ENCODE measurements around the genes SRRT, MUC17 and COL26A1.

DNA sequence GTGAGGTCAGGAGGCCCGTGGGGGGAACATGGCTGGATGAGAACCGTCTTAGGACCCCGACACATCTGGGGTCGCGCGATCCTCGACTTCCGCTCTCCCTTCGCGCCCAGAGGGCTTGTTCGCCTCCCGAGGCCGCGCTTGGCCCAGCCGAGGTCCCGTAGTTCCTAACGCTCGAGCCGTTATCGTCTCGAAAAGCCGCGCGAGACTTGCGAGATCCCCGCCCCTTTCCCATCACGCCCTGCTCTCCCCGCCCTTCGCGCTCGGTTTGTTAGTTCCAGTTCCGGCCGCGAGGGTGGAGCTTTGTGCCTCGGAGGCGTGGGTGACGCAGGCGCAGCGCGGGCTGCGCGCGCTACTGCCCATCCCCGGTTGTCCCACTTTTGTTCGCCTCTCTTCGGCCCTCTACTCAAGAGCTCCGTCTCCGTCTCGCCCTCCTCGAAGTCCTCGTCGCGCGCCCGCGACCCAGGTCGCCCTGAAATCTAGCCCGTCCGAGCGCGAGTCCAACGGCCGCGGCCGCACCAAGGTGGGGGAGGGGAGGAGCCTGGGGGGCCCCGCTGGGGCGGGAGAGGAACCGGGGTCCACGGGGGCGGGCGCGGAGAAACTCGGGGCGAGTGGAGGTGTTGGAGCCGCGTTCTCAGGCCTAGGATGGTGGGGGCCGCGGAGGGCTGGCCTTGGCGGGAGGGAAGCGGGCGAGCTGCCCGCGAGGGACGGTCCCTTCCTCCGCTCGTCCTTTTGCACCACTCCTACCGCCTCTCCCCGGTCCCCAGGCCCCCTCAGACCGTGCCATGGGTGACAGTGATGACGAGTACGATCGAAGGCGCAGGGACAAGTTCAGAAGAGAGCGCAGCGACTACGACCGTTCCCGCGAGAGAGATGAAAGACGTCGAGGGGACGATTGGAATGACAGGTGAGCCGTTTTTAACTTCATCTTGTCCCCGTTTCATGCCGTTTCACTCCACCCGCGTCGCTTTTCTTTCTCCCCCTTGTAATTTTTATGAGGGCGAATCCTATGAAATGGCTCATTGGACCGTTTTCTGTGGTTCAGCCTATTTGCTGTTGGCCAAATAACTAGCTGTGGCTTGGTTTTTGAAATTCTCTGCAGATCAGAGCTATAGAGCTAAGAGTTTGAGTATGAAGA, at the start of gene SRRT:
Gene SRRT (plus strand): TSS at position 295 of the 1,135 bp plus-strand sequence.
- PRO-cap: bidirectional peak, plus-strand start at position 297 of the sequence, minus-strand start at position 146 of the sequence; bidirectional peak, plus-strand start at position 767 of the sequence, minus-strand start at position 806 of the sequence

GRCh38 chr7:100879697-100880348, 4.9 kb downstream of the SRRT start:
- PRO-cap: no peak

- PRO-cap: no peak
Observed at GRCh38 chr7:100913945-100914805, 18.5 kb upstream of the ACHE start.

GRCh38 chr7:100959608-100960450, 9.5 kb upstream of the MUC12 start:
- PRO-cap: no peak

DNA sequence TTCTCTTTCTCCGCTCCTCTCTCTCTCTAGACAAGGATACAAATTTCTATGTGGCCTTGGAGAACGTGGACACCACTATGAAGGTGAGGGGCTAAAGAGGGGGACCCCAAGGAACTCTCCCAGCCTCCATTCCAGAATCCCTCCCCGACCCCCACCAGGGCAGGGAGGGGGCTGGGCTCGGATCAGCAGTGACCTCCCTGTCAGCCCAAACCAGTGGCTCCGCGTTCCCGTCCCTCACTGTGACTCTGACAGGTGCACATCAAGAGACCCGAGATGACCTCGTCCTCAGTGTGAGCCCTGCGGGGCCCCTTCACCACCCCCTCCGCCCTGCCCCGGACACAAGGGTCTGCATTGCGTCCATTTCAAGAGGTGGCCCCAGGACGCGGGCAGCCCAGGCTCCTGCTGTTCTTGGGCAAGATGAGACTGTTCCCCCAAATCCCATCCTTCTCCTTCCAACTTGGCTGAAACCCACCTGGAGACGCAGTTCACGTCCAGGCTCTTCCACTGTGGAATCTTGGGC, 2.4 kb upstream of the MUC12 start:
- PRO-cap: no peak

- PRO-cap: no peak
Observed at GRCh38 chr7:101019664-101020282, at the start of gene MUC17. Gene MUC17 (plus strand): TSS chr7:101020081.

DNA sequence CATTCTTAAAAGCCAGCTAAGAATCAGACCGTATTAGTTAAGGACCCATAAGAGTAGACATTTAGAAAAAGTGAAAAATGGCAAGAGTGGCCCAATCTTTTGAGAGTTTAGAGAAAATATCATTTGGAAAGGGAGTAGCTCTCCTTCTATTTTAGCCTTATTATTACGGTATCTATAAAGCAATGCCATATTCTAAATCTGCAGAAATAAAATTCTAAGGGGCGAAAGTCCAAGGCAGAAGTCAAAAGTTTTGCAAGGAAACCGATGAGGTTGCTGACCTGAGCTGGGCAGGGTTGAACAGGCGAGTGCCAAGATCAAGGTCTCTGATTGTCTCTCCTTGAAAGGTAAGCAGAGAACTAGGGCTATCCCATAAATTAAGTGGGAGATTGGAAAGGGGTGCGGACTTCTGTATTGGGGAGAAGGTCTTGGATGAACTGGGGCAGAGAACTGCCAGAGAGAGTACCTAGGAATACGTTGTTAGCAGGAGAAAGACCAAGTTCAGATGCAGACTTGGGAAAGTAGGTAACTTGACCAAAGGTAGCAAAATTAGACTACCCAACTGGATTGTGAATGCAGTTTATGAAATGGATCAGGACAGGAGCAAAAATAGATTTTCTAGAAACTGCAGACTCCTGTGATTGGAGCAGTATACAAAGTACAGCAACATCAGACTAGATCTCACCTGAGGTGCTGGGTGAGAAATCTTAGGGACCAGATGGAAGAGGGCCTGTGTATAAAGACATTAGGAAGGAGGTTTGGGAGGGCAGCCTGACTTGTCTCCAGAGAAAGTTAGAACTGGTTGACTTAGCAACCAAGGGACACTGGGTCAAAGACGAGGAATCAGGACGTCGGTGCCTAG, 11.9 kb downstream of the TRIM56 start:
- PRO-cap: no peak

DNA sequence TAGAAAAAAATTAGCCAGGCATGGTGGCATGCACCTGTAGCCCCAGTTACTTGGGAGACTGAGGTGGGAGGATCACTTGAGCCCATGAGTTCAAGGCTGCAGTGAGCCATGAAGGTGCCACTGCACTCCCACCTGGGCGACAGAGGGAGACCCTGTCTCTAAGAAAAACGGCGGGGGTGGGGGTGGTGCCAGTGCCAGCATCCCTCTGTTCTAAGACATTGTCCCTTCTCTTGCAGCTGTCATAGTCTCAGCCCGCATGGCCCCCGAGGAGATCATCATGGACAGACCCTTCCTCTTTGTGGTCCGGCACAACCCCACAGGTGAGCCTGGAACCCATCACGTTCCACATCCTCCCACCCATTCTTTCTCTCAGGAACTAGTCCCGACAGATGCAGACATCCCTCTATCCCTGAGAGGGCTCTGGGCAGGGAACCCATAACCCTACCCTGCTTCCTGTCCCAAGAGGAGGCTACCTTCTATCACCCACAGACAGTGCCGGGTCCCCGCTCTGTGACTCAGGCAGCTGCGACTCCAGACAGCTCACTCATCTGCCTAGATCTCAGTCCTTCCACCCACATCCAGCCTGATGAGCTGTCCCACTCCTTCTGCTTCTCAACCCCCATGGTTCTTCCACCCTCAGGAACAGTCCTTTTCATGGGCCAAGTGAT, 10.0 kb downstream of the SERPINE1 start:
- PRO-cap: no peak

DNA sequence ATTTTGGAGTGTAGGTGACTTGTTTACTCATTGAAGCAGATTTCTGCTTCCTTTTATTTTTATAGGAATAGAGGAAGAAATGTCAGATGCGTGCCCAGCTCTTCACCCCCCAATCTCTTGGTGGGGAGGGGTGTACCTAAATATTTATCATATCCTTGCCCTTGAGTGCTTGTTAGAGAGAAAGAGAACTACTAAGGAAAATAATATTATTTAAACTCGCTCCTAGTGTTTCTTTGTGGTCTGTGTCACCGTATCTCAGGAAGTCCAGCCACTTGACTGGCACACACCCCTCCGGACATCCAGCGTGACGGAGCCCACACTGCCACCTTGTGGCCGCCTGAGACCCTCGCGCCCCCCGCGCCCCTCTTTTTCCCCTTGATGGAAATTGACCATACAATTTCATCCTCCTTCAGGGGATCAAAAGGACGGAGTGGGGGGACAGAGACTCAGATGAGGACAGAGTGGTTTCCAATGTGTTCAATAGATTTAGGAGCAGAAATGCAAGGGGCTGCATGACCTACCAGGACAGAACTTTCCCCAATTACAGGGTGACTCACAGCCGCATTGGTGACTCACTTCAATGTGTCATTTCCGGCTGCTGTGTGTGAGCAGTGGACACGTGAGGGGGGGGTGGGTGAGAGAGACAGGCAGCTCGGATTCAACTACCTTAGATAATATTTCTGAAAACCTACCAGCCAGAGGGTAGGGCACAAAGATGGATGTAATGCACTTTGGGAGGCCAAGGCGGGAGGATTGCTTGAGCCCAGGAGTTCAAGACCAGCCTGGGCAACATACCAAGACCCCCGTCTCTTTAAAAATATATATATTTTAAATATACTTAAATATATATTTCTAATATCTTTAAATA, 11.4 kb downstream of the SERPINE1 start:
- PRO-cap: bidirectional peak, plus-strand start at position 637 of the sequence, minus-strand start at position 543 of the sequence

DNA sequence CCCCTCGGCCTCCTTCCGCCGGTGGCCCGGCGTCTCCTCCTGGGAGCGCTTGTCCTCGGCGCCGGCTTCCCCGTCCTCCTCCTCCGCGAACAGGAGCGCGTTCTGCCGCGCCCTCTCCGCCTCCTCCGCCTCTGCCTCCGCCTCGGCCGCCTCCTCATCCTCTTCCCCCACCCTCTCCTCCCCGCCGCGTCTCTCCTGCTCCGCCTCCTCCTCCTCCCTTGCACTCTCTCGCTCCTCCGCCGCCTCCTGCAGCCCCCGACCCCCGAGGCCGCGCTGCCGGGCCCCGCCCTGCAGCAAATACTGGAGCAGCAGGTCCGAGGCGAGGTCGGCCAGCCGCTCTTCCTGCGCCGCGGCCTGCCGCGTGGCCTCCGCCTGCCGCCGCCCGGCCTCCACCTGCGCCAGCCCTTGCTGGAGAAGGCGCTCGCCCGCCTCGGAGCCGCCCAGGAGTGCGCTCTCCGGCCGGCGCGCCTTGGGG, 1.8 kb downstream of the VGF start:
- PRO-cap: no peak

GRCh38 chr7:101236883-101237531, 595 bp downstream of the CLDN15 start:
- PRO-cap: no peak

DNA sequence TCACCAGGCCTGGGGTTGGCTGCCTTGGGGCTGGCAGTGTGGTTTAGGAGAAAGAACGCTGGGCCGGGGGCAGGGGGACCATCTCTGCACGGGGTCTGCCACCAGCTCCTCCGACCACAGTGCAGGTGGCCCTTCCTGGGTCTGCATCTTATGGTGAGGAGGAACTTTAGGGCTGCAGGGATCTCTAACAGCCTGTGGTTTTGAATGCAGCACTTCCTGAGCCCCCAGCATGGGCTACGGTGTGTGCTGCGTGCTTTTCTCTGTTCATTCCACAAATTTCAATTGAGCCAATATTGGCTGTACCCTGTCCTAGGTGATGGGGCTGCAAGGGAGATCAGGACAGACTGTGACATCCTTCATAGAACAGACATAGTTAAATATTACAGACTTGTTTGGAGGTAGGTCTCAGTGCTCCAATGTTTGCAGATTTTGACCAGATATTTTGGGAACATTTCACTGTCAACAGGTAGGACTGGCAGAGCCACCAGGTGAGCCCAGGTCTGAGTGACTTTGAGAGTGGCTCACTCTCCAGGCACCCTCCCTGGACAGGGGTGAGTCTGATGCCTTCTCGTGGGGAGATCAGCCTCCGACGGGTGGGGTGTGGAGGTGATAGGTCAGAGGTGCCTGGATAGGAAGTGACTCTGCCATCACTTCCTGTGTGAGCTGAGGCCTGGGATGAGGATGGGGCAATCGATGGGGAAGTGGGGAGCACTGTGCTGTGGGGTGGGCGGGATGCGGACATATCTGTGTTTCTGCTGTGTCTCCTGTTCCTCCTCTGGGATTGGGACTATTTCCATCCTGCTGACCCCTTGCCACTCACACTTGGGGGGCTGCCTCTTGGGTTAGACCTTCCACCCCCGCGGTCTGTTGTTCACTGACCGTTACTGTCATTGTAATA, 34.8 kb downstream of the IFT22 start:
- PRO-cap: no peak

DNA sequence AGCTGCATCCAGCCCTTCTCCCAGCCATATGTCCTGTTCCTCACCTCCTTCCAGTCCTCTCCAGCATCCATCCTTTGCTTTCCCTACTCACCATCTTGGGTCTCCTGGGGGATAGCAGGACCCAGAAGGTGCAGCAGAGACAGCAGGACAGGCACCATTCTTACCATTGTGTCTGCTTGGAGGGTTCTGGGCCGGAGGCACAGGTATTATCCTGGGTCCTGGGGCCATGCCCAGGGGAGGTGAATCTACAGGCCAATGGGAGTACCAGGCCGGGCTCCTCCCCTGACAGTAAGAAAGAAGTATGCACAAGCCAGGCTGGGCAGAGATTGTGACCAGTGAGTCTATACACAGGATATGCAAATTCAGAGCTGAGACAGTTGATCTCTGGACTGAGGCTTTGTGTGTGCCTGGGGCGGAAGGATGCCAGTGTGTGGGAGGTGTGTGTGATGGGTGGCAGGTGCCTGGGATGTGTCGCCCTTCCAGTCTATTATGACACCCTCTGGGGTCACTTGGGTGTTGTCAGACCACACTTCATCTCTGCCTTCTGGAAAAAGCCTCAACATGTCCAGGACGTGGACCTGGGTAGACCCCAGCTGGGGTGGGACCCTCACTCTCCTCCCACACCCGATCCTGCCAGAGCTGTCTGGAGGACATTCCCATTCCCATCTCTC, 31.9 kb downstream of the IFT22 start:
- PRO-cap: no peak

DNA sequence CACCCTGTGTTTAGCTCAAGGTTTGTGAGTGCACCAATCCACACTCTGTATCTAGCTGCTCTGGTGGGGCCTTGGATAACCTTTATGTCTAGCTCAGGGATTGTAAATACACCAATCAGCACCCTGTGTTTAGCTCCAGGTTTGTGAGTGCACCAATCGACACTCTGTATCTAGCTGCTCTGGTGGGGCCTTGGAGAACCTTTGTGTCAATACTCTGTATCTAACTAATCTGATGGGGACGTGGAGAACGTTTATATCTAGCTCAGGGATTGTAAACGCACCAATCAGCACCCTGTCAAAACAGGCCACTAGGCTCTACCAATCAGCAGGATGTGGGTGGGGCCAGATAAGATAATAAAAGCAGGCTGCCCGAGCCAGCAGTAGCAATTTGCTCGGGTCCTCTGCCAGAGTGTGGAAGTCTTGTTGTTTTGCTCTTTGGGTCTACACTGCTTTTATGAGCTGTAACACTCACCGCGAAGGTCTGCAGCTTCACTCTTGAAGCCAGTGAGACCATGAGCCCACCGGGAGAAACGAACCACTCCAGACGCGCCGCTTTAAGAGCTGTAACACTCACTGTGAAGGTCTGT, 13.5 kb upstream of the COL26A1 start:
- PRO-cap: unidirectional peak, plus-strand start at position 383 of the sequence

- PRO-cap: bidirectional peak, plus-strand start at chr7:101363003, minus-strand start at chr7:101362931; bidirectional peak, plus-strand start at chr7:101363106, minus-strand start at chr7:101363167
Observed at GRCh38 chr7:101362626-101363342, at the start of gene COL26A1. Gene COL26A1 (plus strand): TSS chr7:101362875.

DNA sequence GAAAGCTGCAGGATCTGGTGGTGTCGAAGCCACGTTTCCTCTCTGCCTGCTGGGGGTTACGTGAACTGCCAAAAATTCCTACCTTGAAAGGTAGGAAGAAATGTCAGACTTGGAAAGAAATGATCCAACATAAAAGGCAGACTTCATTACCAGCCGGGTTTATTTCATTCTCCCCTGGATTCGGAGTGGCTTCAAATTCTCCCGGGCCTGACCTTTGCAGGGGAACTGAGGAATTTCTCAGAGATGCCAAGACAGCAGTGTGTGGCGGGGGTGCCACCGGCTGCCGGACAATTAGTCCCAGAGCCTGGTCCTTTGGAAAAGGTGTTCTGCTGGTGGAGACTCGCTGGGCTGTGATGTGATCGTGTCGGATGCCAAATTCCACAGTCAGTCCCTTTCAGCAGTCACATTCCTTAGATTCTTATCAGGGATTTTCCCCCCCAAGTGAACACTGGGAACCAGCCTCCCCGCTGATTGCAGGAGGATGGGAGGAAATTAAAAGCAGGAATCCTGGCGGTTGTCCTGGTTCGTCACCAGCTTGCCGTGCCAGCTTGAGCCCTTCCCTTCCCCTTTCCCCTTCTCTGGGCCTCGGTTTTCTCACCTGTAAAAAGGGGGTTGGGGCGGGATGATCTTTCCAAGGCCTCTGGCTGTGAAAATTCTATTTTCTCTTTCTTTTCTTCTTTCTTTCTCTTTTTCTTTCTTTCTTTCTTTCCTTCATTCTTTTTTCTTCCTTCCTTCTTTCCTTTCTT, 39.4 kb downstream of the COL26A1 start:
- PRO-cap: bidirectional peak, plus-strand start at position 523 of the sequence, minus-strand start at position 352 of the sequence

GRCh38 chr7:101437069-101437704, 74.5 kb downstream of the COL26A1 start:
- PRO-cap: no peak

DNA sequence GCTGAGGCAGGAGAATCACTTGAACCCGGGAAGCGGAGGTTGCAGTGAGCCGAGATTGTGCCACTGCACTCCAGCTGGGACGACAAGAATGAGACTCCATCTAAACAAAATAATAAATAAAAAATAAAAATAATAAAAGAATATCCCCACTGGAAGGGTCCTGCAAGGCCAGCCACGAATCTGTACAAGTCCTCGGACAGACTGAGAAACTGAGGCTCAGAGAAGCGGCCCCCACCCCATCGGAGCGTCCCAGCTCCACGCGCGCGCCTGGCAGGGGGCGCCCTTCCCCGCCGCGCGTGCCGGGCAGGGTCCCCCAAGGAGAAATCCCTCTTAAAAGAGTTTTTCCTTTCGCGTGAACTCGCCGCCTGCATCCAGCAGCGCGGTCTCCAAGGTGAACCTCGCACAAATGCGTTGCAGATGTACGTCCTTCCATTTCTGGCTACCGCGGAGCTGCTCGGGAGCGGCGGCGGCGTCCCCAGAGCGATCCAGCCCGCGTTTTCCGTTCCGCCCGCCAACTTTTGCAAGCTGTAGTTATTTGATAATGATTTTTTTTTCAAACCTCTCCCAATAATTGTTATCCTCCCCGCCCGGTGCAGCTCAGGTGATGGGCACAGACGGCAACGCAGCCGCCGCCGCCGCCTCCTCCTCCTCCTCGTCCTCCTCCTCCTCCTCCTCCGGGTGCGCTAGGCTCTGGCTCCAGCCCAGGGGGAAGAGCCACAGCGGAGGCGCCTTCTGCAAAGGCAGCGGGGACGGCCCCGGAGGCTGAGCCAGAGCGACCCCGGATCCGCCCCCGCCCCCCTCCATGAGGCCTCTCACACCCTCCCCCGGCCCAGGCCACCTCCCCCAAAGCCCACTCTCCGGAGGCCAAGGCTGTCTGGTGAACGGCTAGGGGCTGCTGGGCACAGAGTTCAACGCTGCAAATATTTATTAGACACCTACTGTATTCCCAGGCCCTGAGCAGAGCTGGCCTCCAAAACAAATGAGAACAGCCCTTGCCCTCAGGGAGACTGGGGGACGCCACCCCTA, 74.1 kb upstream of the CUX1 start:
- PRO-cap: bidirectional peak, plus-strand start at position 846 of the sequence, minus-strand start at position 721 of the sequence

GRCh38 chr7:101815740-101816549, 1.5 kb upstream of the CUX1 start:
- PRO-cap: bidirectional peak, plus-strand start at chr7:101816021, minus-strand start at chr7:101815880; bidirectional peak, plus-strand start at chr7:101816737, minus-strand start at chr7:101816361

DNA sequence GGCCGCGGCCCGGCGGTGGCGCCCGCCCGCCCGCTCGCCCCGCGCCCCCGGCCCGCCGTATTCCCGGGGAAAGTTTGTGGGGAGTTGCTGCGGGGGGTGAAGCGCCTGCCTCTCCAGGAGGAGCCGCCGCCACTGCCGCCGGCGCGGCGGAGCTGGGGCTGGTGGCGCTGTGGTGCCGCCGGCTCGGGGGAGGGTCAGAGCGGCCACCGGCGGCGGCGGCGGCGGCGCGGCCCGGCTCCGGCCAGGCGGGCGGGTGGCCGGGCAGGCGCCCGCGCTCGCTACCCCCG, 933 bp upstream of the CUX1 start:
- PRO-cap: bidirectional peak, plus-strand start at position 188 of the sequence, minus-strand start outside the sequence